Subcutaneous adipose tissue (tissue), 3 donors: ENCODE measurements around the gene FEZF2.

- PRO-cap, result no peak
- RAMPAGE, long total RNA, 3 experiments, result no peak in any of the 3 experiments
Observed at GRCh38 chr3:61875027-61875776, 313.8 kb downstream of the PTPRG start.

DNA sequence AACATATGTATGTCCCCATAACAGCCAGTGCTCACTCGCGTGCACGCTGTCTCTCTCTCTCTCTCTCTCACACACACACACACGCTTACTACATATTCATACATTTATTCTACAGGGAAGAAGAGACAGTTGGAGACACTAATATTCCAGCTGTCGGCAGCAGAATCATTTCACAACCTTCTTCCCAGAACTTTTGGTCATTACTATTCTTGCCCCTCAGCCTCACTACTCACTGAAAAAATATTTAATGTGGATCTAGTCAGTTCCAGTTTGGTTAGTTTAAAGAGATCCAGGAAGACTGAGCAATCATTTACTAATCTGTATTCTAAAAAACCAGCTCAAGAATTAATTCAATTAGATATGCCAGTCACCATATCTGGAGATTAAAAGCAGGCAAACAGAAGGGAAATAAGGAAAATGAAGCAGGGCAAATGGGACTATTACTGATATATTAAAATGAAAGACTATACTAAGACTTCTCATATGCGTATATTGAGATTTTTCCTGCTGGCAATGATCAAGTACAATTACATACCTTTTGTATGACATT lies 362.5 kb upstream of the C3orf14 start:
- PRO-cap, result no peak
- RAMPAGE, long total RNA, 3 experiments, result no peak in any of the 3 experiments

GRCh38 chr3:62135859-62136291 lies 182.9 kb upstream of the C3orf14 start:
- PRO-cap, result no peak
- RAMPAGE, long total RNA, 3 experiments, result no peak in any of the 3 experiments

- PRO-cap, result no peak
- RAMPAGE, long total RNA, 3 experiments, result start-site peak on the plus strand in 1 of 3 experiments, at chr3:62167874-62168153 at its widest, 56 reads per replicate
Observed at GRCh38 chr3:62167802-62168244, 151.0 kb upstream of the C3orf14 start.

GRCh38 chr3:62373363-62373723 lies at the start of gene FEZF2:
FEZF2 (minus strand) TSS chr3:62373550.
- PRO-cap, result no peak
- RAMPAGE, long total RNA, 3 experiments, result no peak in any of the 3 experiments

- PRO-cap, result no peak
- RAMPAGE, long total RNA, 3 experiments, result no peak in any of the 3 experiments
Observed at GRCh38 chr3:63920153-63920720, 56.6 kb downstream of the ATXN7 start.

GRCh38 chr3:63923299-63924109 lies 59.8 kb downstream of the ATXN7 start:
- PRO-cap, result no peak
- RAMPAGE, long total RNA, 3 experiments, result no peak in any of the 3 experiments

DNA sequence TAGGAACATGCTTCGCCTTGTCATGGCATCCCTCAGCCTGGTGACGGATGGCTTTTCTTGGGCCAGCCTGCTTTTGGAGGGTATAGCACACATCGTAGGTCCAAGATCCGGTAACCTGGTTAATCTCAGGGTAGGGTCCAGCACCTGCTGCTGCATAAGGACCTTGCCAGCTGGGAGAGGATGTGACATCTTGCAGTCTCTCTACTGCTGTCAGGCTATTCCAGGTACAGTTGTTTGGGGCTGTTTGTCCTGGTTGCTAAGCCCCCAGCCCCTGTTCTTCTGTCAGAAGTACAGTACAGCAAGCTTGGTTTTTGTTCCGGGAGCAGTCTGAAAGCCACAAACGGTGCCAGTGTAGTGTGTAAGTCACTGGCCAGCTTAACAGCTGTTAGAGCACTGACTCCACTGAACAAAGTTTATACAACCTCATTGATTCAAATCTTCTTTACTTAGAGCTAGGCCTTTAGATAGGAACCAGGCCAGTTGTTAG lies 42.3 kb downstream of the PSMD6 start:
- PRO-cap, result no peak
- RAMPAGE, long total RNA, 3 experiments, result no peak in any of the 3 experiments

DNA sequence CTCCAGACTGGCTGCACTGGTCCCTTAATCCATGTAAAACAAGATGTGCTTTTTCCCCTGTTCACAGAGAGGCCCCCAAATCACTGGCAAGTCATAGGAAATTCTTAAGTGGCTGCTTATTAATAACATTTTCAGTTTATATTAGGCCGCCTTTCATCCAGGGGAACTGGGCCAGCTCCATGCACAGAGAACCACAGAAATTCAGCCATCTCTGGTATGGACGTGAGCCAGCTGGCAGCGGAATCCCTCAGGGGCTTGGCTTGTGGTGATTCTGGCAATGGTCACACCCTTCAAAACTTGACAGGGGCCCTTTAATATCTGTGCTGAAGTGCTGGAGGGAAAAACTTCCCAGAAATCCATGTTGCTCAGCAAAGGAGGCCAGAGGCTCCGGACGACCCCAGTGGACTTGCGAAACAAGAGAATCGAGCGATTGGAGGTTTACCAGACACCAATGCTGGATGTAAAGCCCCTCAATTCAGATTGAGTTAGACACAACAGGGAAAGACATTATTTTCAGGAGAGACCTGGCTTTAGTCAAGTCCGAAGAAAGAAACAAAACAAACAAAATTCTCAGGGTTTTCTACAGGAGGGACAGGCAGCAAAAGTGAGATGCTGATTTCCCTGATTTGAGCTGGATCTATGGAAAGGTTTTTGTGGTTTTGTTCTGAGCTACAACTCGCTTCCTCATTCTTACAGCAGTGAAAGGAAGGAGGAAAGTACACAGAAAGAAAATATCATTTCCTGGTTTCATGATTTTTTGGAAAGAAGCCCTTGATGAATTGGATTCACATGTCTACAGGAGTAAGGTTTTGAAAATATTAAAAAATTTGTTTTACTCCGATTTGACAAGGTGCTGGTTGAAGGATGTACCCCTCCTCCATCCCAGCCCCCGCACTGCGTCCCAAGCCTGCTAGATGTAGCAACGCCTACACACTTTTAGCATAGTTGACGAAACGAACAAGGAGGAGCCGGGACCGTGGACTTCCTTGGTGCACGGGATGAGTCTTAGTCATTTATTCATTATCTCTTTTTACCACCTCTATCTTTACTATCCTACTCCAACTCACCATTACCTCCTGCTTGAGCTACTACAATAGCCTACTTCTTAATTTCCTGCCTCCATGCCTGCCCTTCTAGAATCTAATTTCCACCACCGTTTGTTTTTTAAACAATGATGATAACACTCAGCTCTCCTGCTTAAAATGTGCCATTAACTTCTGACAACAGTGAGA lies 10.9 kb downstream of the PRICKLE2 start:
- PRO-cap, result bidirectional peak, plus-strand start at position 942 of the sequence, minus-strand start at position 921 of the sequence
- RAMPAGE, long total RNA, 3 experiments, result no peak in any of the 3 experiments

DNA sequence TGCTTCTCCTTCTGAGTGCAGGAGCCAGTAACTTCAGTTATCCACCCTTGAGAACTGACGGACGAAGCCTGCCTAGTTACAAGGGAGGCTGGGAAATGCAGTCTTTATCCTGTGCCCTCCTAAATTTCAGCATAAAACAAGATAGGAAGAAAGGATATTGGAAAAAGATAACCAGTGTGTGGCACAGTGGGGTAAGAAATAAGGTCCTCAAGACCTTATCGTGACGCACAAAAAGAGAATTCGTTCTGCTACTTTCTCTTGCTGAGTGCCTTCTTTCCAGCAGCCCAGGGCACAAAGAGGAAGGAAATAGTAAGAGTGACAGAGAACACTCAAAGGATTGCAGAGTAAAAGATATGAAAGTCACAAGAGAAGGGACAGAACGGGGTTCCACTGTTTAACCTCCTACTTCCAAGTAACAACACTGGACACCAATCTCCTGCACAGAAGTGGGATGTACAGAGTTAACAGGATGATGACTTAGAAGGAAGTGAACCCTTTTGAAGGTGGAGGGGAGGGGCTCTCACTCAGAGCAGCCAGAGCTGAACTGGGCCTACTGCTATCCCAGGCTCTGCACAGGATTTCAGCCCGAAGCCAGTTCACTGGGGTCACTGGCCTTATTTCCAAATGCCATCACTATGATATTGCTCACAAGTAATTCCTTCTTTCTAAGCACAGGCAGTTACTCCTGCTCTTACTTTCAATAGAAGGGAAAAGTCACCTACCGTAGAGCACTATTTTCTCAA lies 130.1 kb upstream of the PRICKLE2 start:
- PRO-cap, result no peak
- RAMPAGE, long total RNA, 3 experiments, result no peak in any of the 3 experiments

- PRO-cap, result no peak
- RAMPAGE, long total RNA, 3 experiments, result no peak in any of the 3 experiments
Observed at GRCh38 chr3:64688534-64689133, 834 bp upstream of the ADAMTS9 start.

- PRO-cap, result no peak
- RAMPAGE, long total RNA, 3 experiments, result no peak in any of the 3 experiments
Observed at GRCh38 chr3:64883340-64883773, 195.6 kb upstream of the ADAMTS9 start.

DNA sequence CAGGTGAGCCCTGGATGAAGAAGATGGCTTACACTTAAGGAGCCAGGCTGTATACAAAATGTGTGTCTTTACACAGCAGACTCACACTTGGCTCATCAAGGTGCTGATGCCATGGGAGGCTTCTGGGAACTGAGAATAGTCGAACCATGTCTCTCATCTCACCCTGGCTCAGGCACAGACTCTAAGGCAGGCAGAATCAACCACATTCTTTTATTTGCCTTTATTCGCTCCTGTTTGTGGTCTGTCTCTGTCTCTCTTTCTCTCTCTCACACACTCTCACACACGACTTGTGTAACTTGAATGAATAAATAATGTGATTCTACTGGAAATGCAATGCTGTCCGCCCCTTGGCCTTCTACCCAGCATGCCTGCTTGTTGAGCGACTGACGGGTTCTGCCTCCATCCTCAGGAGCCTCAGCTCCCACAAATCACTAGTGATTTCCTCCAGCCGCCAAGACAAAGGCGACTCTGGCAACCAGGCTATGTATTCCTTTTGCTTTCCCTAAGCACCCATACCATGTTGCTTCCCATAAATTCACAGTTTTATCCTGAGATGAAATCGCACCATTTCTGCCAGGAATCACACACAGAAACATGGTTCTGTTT lies 460.9 kb downstream of the MAGI1 start:
- PRO-cap, result no peak
- RAMPAGE, long total RNA, 3 experiments, result no peak in any of the 3 experiments

DNA sequence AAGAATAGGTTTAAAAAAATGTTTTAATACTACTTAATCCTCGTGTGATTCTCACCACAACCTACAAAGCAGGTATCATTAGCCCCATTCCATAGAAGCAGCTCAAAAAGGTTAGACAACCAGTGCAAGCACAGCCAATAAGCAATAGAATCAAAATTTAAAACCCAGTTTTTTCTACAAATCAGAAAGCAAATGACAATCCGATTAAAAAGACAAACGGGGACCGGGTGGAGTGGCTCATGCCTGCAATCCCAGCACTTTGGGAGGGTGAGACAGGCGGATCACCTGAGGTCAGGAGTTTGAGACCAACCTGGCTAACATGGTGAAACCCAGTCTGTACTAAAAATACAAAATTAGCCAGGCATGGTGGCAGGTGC lies 430.8 kb downstream of the MAGI1 start:
- PRO-cap, result no peak
- RAMPAGE, long total RNA, 3 experiments, result no peak in any of the 3 experiments

GRCh38 chr3:65855760-65856064 lies 183.0 kb downstream of the MAGI1 start:
- PRO-cap, result no peak
- RAMPAGE, long total RNA, 3 experiments, result no peak in any of the 3 experiments

- PRO-cap, result no peak
- RAMPAGE, long total RNA, 3 experiments, result no peak in any of the 3 experiments
Observed at GRCh38 chr3:65872321-65872762, 166.4 kb downstream of the MAGI1 start.

DNA sequence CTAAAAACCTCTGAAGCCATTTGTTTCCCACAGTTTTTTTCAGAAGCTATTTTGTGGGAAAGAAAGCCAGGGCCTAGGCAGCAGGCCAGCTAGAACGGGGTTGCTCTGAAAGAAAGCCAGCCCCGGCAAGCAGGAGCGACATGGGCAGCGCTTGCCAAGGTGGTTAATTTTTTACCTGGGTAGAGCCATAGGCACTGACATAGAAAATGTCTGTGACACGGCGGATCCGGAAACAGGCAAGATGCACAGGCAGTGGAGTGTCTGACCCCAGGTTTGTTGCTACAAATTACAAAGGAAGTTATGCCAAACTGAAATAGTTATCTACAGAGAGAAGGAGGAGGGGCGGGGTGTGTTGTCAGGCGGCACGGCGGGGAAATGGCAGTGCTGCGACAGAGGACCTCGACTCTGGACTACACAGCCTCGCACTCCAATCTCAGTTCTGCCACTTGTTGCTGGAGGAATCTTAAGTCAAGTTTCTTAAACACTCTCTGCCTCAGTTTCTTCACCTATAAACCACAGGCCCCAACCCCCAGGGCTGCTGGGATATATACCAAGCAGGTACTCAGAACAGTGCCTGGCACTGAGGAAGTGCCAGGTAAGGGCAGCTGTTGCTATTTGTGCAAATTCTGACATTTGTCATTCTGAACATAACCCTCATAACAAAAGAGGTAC lies 84.3 kb downstream of the MAGI1 start:
- PRO-cap, result no peak
- RAMPAGE, long total RNA, 3 experiments, result no peak in any of the 3 experiments

- PRO-cap, result no peak
- RAMPAGE, long total RNA, 3 experiments, result no peak in any of the 3 experiments
Observed at GRCh38 chr3:66415648-66416474, 85.0 kb downstream of the LRIG1 start.

DNA sequence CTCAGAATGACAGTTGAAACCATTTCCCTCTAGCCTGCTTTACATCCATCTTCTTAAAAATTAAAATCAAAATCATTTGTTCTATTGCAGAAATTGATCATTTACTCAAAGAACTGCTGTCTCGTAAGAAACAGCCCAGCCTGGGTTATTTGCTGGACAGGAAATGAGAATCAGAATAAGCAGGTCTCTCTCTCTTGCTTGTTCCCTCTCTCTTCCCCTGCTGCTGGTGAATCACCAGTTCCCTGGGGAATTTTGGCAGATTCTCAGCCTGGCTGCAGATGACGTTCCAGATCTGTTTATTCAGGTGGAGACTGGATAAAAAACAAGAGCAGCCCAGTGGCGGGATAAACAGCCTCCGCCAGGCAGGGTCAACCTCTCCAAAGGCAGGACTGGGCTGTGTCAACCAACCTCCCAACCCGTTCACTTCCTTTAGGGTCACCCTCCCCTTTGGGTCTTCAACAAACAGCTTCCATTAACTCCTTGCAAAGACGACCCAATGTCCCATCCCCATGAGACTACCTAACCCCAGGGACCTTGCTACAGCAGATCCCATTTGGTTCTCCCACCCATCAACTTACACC lies 72.1 kb downstream of the LRIG1 start:
- PRO-cap, result unidirectional peak, minus-strand start at position 165 of the sequence
- RAMPAGE, long total RNA, 3 experiments, result no peak in any of the 3 experiments

DNA sequence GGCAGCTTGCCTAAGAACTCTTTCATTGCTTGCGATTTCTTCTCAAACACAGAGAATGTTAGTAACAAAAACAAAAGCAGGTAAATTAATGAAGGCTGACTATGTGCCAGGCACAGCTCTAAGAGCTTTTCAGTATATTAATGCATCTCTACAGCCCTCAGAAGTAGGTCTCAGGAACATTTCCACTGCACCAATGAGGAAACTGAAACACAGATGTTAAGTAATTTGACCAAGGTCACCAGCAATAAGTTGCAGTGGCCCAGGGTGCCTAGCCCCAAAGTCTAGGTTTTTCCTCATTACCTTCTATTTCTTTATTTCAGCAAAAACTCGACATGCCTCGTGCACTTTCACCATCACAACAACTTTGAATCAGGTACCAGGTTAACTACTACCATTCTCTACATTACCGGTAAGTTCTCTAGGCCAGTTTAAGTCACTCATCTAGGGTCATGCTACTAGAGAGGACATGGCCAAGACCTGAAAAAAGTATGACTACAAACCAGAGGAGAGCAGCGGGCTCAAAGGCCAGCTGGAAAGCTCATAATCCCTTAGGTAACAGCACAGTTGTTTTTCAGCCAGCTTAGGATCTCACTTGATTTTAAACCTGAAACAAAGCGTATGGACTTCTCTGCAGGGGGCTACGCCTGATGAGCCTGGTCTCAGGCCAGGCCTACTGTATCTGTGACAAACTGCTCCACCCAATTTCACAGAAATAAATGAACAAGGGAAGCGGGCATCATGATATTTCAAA lies 47.4 kb downstream of the LRIG1 start:
- PRO-cap, result no peak
- RAMPAGE, long total RNA, 3 experiments, result no peak in any of the 3 experiments